Adrenal gland (tissue), 7 donors: ENCODE results near the genes RTN4R and ZNF74.

GRCh38 chr22:19567040-19567577 is 42.9 kb upstream of the CLDN5 start:
- PRO-cap, 3 experiments: no peak in any of the 3 experiments
- RAMPAGE, long total RNA, 4 experiments: no peak in any of the 4 experiments
- RRBS: no CpG with 5 or more reads among the region's 22 CpGs

- PRO-cap, 3 experiments: no peak in any of the 3 experiments
- RAMPAGE, long total RNA, 4 experiments: no peak in any of the 4 experiments
- RRBS: no CpG with 5 or more reads among the region's 11 CpGs
These were observed 74.1 kb upstream of the CLDN5 start for GRCh38 chr22:19598067-19598975.

DNA sequence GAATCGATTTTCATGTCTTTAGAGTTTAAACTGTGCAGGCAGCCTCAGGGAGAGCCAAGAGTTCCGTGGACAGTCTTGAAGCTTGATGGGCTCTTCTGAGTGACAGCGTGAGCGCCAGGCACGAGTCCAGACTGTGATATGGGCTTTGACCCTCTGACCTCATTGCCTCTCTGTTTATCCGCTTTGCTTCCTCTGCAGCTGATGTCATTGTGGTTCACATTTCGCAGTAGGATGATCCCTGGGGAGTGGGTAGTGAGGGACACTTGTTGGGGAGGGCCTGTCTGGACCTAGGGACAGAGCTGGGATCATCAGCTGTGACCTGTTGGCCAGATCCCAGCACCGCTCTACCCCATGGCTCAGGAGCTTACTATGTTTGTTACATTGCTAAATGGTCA is 80.6 kb upstream of the CLDN5 start:
- PRO-cap, 3 experiments: no peak in any of the 3 experiments
- RAMPAGE, long total RNA, 4 experiments: no peak in any of the 4 experiments
- RRBS: no CpG with 5 or more reads among the region's 8 CpGs

DNA sequence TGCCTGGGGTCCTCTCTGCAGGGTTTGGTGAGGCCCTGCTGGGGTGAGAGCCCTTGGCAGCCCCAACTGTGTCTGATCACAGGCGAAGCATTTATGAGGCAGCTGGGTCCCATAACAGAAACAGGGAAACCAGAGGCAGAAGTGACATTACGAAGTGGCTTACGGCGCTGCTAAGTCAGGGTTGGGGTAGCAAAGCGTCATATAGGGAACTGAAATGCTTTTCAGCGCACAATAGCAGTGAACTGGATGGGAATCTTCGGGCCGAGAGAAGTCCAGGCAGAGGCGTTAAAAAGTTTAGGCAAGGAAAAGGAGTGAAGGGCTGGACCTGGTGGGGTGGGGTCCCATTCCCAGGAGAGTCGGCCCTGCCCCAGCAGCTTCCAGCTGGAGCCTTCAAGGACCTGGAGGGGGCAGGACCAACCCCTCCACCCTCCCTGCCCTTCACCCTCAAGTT is 92.1 kb upstream of the SEPTIN5 start:
- PRO-cap, 3 experiments: no peak in any of the 3 experiments
- RAMPAGE, long total RNA, 4 experiments: no peak in any of the 4 experiments
- RRBS: no CpG with 5 or more reads among the region's 10 CpGs

DNA sequence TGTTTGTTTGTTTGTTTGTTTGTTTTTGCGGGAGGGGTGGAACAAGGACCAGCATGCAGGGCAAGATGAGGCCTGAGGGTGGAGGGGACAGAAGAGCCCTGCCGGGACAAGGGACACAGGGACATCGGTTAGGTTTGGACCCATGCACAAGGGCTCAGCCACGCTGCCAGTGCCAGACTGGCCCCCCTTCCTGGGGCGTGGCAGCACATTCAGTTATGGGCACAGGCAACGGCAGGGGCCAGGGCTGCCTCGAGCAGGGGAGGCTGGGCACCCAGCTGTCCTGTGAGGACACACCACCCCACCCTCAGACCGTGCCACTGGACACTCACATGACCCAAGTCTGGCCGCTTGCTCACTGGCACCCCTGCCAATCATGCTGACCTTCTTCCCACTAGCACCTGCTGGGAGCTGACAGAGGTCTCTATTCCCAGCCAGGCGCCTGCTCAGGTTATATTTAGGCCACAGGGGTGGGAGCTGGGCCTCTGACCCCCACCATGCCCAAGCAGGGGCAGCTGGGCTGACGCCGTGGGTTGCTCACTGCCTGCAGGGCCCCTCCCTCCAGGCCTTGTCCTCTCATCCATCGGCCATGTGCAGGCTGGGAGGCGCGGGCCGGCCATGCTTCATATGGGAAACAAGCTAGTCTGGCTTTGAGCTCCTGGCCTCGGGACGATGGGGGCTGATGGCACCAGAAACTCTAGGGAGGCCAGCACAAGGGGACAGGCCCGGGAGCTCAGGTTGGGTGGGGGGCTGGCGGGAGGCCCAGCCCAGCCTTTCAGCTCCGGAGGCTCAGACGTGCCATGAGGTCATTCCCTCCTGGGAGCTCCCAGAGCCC is 15.3 kb upstream of the TBX1 start:
- PRO-cap, 3 experiments: no peak in any of the 3 experiments
- RAMPAGE, long total RNA, 4 experiments: no peak in any of the 4 experiments
- RRBS: 60% methylated on average over 4 of the region's 22 CpGs

DNA sequence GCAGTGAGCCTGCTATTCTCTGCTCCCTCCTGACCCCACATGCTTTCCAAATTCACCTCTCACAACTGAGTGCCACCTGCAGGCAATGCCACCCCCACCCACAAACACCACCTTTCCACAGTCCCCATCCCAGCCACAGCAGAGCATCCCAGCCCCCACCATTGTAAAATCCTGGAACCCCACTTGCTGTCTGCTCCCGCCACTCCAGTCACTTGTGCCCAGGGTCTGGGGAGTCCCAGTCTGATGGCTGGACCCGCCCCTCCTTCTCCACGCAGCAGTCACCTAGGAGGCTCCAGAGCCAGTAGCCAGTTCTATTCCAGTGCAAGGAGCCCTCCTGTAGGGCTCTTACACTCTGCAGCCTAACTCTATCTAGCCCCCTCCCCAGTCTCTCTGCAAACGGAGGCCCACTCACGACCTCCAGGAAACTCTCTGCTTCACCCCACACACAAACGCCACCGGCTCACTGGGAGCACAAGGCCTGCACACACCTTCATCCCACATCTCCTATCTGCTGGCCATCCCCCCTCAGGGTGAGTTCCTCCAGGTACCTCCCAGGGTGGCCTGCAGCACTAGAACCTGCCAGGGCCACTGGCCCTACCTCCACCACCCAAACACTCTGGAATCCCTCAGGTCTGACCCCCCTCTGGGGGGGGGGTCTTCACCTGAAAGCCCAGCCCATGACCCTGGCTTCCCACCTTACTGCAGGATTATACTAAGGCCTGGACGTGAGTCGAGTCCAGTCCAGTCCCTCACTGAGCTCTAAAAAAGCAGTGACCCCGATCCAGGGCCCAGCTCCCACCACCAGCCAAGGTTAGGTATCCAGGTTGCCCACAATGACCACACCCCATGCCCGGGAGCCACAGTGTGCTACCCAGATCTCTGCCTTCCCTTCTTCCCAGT is 1.4 kb downstream of the GNB1L start:
- PRO-cap, 3 experiments: no peak in any of the 3 experiments
- RAMPAGE, long total RNA, 4 experiments: no peak in any of the 4 experiments
- RRBS: no CpG with 5 or more reads among the region's 11 CpGs

DNA sequence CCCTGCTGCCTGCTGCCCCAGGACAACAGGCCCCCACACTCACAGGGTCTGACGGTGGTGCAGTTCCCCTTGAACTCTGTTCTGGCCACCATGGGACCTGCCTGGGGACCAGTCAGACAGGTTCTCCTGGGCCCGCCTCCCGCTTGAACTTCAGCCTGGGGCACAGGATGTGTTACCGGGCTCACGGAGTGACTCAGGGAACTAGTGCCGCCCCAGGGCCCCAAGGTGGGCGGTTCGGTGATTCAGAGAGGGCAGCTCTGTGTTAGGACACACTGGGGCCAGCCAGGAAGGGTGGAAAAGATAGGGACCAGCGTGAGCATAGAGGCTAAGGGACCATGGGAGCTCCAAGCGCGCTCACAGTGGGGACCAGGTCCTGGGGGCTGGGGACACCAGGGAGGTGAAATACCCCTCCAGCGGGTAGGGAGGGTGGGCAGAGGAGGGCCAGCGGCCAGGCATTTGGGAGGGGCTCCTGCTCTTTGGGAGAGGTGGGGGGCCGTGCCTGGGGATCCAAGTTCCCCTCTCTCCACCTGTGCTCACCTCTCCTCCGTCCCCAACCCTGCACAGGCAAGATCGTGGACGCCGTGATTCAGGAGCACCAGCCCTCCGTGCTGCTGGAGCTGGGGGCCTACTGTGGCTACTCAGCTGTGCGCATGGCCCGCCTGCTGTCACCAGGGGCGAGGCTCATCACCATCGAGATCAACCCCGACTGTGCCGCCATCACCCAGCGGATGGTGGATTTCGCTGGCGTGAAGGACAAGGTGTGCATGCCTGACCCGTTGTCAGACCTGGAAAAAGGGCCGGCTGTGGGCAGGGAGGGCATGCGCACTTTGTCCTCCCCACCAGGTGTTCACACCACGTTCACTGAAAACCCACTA is 21.6 kb upstream of the TXNRD2 start:
- PRO-cap, 3 experiments: no peak in any of the 3 experiments
- RAMPAGE, long total RNA, 4 experiments: no peak in any of the 4 experiments
- RRBS: no CpG with 5 or more reads among the region's 32 CpGs

DNA sequence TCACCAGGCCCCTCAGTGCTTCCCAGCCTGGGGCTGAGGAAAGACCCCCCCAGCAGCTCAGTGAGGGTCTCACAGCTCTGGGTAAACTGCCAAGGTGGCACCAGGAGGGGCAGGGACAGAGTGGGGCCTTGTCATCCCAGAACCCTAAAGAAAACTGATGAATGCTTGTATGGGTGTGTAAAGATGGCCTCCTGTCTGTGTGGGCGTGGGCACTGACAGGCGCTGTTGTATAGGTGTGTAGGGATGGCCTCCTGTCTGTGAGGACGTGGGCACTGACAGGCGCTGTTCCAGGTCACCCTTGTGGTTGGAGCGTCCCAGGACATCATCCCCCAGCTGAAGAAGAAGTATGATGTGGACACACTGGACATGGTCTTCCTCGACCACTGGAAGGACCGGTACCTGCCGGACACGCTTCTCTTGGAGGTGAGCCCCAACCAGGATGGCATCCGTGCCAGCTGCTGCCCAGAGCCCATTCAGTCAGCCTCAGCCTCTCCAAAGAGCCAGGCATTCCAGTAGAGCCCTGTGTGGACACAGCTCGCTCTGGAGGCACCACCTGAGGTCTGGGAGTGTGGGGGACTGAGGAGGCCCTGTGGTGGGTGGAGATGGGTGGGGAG is 22.4 kb upstream of the TXNRD2 start:
- PRO-cap, 3 experiments: no peak in any of the 3 experiments
- RAMPAGE, long total RNA, 4 experiments: no peak in any of the 4 experiments
- RRBS: no CpG with 5 or more reads among the region's 11 CpGs

DNA sequence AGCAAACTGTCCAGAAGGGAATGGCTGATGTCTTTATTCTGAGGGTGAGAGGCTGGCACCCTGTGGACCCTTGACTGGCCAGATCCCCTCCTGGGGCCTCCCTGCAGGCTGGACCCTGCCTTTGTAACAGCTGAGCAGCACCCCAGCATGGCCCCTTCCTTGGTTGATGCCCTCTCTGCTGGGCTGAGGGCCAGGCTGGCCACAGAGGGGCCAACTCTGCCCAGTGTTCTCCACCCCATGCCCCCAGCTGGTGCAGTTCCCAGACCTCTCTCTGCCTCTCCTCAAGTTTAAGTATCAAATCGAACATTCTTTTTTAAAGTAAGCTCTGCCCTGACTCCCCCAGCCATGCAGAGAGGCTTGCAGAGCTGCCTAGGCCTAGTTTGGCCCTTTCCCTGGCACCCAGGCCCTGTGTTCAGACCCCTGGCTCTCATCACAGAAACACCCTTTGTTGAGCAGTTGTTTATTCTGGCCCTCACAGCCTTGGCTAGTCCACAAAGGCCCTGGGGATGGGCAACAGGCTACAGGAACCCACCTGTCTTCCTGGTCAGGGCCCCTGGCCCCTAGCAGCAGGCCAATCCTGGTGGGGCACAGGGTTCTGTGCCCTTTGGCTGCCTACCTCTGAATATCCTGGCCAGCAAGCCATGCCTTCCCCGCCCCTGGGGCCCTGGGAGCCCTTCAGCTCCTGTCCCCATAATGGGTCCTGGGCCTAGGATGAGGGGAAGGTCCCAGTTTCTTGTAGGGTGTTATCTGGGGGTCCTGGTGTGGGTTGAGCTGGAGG is 3.9 kb upstream of the RANBP1 start:
- PRO-cap, 3 experiments: no peak in any of the 3 experiments
- RAMPAGE, long total RNA, 4 experiments: no peak in any of the 4 experiments
- RRBS: no CpG with 5 or more reads among the region's 2 CpGs

DNA sequence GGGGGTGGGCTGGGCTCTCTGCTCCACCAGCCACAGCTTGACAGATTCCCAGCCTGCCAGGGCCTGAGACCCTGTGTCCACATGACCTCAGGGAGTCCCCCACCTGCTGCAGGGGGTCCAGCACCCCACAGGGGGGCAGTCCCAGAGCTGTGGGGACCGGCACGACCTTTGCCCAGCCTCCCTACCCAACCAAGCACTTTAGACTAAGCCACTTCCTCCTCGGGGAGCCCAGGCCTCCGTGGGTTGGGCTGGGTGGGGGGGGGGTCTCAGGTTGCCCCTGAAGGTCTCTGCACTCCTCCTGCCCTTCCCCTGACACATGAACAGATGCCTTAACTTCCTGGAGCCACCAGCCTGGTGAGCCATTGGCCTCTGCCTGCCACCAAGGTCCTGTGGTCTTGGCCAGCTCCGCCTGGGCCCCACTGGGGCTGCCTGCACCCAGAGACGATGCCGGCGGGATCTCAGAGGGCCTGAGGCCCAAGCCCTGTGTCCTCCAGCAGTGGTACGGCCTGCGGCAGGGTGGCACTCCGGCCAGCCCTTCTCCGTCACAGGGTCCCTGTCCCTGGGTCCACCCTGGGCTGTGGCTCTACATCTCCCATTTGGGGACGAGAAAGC is 3.4 kb downstream of the CCDC188 start:
- PRO-cap, 3 experiments: no peak in any of the 3 experiments
- RAMPAGE, long total RNA, 4 experiments: no peak in any of the 4 experiments
- RRBS: 85% methylated on average over 5 of the region's 13 CpGs

DNA sequence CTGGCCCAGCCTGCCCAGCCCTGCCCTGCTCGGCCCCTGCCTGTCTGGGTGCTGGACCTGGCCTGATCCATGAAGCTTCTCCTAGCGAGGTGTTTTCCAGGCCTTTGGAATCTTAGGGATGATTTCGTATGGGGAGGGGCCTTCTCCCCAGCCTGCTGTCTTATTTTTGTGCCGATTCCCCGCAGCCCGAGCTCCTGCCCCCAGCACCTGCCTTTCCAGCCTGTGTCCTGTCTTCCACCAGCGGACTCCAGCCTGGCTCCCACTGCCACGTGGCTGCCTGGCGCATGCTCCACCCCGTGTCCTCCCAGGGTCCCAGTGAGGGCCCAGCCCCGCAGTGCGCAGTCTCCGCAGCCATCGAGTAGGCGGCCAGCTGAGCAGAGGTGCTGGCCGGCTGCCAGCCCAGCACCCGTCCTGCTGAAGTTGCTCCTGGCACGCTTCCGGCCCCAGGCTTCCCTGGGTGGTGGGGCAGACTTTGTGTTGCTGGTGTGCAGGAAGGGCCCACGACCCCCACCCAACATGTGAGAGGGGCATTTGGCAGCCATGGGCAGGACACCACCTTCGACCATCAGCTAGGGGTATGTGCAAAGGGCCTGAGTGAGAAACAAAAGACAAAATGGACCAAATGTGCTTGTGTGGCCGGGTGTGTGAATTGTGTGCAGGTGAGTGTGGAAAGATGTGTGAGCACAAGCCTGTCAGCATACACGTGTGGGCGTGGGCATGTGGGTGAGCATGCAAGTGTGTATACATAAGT is 56.1 kb downstream of the RTN4R start:
- PRO-cap, 3 experiments: no peak in any of the 3 experiments
- RAMPAGE, long total RNA, 4 experiments: no peak in any of the 4 experiments
- RRBS: 4% methylated on average over 4 of the region's 24 CpGs

GRCh38 chr22:20238946-20239683 is 29.0 kb downstream of the RTN4R start:
- PRO-cap, 3 experiments: no peak in any of the 3 experiments
- RAMPAGE, long total RNA, 4 experiments: no peak in any of the 4 experiments
- RRBS: 79% methylated on average over 18 of the region's 34 CpGs

DNA sequence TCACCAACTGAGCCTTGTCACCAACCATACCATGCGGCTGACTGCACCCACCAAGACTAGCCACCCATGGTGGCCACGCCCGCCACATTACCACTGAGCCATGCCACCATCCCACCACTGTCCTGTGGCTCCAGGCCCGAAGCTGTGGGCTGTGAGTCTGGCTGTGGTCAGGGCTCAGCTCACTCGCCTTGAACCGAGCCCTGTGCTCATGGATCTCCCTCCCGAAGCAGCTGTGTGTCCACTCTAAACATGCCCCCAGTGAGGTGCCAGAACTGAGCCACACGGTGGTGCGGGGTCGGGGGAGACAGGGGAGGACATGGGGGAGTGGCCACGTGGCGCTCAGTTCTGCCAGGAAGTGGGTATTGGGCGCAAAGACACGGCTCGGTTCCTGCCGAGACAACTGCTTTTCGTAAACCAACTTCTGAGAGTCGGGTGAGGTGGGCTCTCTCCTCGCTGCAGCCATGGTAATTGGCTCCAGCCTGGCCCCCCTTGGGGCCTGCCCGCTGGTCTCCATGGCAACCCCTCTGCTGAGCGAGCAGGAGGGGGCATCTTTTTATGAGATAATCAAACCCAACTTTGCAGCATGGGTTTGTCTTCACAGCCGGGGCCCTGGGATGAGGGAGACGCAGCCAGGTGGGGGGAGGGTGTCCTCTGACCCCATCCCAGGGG is 23.1 kb downstream of the RTN4R start:
- PRO-cap, 3 experiments: no peak in any of the 3 experiments
- RAMPAGE, long total RNA, 4 experiments: no peak in any of the 4 experiments
- RRBS: no CpG with 5 or more reads among the region's 23 CpGs

GRCh38 chr22:20267595-20268751 is at the start of gene RTN4R:
TSS of gene RTN4R (minus strand) at chr22:20268318.
- PRO-cap, 3 experiments: peak in 3 of 3 experiments; most common plus-strand start chr22:20268283 (in 1); most common minus-strand start chr22:20268248 (in 2)
- RAMPAGE, long total RNA, 4 experiments: no peak in any of the 4 experiments
- RRBS: 2% methylated on average over 44 of the region's 140 CpGs

- PRO-cap, 3 experiments: no peak in any of the 3 experiments
- RAMPAGE, long total RNA, 4 experiments: no peak in any of the 4 experiments
- RRBS: no CpG with 5 or more reads among the region's 50 CpGs
These were observed 598 bp downstream of the DGCR6L start for GRCh38 chr22:20319011-20319913.

- PRO-cap, 3 experiments: peak in 3 of 3 experiments; most common plus-strand start chr22:20394228 (in 2); most common minus-strand start chr22:20394074 (in 2)
- RAMPAGE, long total RNA, 4 experiments: start-site peak on the plus strand in 2 of 4 experiments, at chr22:20394133-20394194 at its widest, 15 to 29 reads per replicate
- RRBS: 1% methylated on average over 27 of the region's 80 CpGs
These were observed at the start of gene ZNF74 for GRCh38 chr22:20393866-20394901. TSS of gene ZNF74 (plus strand) at chr22:20394151.

GRCh38 chr22:20408124-20408580 is 14.2 kb downstream of the ZNF74 start:
- PRO-cap, 3 experiments: no peak in any of the 3 experiments
- RAMPAGE, long total RNA, 4 experiments: no peak in any of the 4 experiments
- RRBS: no CpG with 5 or more reads among the region's 4 CpGs

DNA sequence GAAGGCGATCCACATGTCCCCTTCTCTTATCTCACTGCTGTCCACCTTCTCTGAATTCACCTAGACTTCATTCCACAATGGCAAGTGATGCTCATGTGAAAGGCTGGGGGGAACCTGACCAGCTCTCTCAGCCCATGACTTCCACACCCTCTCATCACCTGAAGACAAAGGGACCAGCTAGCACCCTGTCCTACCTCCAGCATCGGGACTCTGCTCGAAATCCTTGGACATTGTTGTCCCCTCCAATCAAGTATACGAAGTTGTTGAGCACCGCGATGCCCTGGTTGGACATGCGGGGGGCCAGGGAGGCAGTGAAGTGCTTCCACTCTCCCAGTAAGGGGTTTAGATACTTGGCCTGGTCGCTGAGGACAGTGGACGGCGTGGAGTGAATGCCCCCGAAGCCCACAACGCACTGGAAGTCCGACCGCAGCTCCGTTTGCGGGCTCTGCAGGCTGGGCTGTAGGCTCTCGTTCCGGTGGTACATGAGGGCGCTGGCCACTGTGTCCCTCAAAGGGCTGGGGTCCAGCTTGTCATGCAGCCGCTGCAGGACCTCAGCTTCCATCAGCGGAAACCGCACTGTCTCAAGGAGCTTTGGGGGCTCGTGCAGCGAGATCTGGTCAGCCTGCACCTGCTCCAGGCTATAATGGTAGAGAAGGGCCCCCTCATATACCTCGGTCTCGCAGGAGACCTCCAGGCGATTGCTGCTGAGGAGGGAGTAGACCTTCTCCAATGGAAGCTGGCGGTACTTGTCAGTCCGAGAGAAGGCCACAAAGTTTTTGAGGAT is 27.2 kb upstream of the SCARF2 start:
- PRO-cap, 3 experiments: no peak in any of the 3 experiments
- RAMPAGE, long total RNA, 4 experiments: no peak in any of the 4 experiments
- RRBS: no CpG with 5 or more reads among the region's 29 CpGs

- PRO-cap, 3 experiments: no peak in any of the 3 experiments
- RAMPAGE, long total RNA, 4 experiments: no peak in any of the 4 experiments
- RRBS: no CpG with 5 or more reads among the region's 15 CpGs
These were observed 12.5 kb downstream of the KLHL22 start for GRCh38 chr22:20482961-20483655.

- PRO-cap, 3 experiments: peak in 3 of 3 experiments; most common plus-strand start chr22:20495197 (in 3); most common minus-strand start chr22:20495175 (in 1)
- RAMPAGE, long total RNA, 4 experiments: no peak in any of the 4 experiments
- RRBS: 1% methylated on average over 57 of the region's 87 CpGs
These were observed 542 bp downstream of the KLHL22 start for GRCh38 chr22:20494817-20495688.